ENCODE measurements around a stretch of chr10.

DNA sequence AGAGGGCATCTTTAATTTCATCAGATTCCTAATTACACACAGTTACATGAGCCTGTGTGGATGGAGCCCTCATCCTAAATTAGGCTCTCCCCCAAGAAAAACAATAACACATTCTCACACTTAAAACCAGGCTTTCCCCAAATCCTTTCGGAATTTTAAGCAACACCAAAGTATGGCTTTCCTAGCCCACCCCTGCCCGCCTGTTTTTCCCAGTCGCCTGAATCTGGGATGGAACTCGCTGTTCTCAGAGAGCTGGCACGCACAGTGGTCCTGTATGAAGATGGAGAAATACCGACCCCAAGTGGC lies 3.6 kb downstream of the TACR2 start:
- PRO-cap = no peak
- RAMPAGE, long total RNA = no peak

- PRO-cap = no peak
- RAMPAGE, long total RNA = no peak
Measured at GRCh38 chr10:69420938-69421137, 4.1 kb upstream of the TACR2 start.

DNA sequence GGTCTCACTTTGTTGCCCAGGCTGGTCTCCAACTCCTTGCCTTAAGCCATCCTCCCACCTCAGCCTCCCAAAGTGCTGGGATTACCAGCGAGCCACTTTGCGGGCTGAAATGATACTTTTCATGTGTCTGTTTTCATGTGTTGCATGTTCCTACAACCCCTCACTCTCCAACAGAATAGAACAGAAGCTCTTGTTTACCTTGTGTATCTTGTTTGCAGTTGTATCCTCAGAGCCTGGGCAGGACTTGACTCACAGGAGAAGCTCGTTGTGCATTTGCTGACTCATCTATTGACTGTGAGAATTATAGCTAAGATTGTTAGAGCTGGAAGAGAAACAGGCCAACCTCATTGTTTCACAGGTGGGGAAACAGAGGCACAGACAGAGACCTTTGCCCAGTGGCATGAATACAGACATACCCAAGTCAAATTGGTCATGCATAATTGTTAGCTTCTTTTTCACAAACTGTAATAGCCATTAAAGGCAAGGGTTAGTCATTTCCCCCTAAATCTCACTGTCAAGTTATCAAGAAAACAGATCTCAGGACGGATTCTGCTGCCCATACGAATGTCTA lies 4.6 kb upstream of the TSPAN15 start:
- PRO-cap = no peak
- RAMPAGE, long total RNA = no peak

DNA sequence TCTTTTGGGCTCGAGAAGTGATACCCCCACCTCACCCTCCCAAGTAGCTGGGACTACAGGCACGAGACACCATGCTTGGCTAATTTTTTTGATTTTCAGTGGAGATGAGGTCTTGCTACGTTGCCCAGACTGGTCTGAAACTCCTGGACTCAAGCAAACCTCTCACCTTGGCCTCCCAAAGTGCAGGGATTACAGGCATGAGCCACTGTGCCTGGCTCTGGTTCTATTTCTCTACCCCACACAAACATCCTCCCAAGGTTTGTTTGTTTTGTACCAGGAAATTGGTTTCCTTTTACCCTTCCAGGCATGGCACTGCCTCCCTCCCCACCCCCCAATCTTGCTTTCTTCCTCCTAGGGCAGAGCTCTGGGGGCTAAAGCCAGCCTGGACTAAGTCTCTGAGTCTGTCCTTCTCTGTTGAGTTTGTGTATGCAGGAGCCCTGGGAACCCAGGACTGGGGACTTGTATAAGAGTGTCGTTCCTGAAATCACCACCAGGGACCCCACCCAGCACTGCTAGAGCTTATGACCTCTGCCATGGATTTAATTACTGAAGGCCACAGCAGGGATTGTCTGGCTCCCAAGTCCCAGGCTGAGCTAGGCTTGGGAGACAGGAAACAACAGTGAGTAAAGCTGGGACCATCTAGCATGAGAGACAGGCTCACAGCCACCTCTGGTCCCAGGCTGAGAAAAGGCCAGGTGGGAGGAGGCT lies 1.6 kb upstream of the TSPAN15 start:
- PRO-cap = no peak
- RAMPAGE, long total RNA = no peak

- PRO-cap = no peak
- RAMPAGE, long total RNA = no peak
Measured at GRCh38 chr10:69472467-69473080, 21.3 kb downstream of the TSPAN15 start.

GRCh38 chr10:69474559-69475480 lies 23.6 kb downstream of the TSPAN15 start:
- PRO-cap = bidirectional peak, plus-strand start at chr10:69475348, minus-strand start at chr10:69475191
- RAMPAGE, long total RNA = no peak

DNA sequence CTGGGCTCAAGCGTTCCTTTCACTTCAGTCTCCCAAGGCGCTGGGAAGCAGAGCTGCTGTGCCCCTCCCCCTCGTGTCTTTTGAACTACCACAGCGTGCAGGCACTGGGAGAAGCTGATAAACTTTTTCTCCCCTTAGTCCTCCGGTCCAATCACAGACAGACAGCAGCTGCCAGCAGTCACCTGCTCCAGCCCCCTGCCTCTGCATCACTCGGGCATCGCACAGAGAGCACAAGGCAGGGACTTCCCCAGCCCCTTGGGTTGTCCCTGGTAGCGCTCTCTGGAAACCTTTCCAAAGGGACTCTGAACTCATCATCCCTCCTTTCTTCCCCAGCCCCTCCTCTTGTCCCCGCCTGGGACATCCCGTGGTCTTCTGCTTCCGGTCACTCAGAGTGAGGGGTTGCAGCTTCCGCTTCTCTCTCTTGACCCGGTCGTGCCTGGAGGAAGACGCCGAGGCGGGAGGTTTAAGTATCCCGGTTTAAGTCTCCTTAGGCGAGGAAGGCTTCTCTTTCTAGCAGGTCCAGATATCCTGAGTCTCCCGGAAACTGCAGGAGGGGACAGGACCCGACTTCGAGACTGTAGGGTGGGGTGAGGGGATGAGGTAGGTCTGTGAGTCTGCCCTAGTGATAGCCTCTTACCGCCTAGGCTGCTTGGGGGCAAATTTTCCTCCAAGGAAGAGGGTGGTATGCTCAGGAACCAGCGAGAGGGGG lies 1.5 kb upstream of the NEUROG3 start:
- PRO-cap = no peak
- RAMPAGE, long total RNA = no peak

DNA sequence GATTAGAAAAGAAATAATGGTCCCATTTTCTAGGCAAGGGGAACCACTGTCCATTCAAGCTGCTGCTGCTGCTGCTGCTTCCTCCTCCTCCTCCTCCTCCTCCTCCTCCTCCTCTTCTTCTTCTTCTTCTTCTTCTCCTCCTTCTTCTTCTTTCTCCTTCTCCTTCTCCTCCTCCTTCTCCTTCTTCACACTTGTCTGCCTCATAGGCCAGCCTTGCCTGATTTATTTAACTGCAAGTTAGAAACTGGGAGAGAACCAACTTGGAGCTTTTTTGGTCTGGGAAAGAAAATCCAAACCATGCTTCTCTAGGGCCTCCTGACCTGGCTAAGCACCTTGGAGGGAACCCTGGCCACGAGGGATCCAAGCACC lies 2.5 kb upstream of the NEUROG3 start:
- PRO-cap = no peak
- RAMPAGE, long total RNA = no peak

DNA sequence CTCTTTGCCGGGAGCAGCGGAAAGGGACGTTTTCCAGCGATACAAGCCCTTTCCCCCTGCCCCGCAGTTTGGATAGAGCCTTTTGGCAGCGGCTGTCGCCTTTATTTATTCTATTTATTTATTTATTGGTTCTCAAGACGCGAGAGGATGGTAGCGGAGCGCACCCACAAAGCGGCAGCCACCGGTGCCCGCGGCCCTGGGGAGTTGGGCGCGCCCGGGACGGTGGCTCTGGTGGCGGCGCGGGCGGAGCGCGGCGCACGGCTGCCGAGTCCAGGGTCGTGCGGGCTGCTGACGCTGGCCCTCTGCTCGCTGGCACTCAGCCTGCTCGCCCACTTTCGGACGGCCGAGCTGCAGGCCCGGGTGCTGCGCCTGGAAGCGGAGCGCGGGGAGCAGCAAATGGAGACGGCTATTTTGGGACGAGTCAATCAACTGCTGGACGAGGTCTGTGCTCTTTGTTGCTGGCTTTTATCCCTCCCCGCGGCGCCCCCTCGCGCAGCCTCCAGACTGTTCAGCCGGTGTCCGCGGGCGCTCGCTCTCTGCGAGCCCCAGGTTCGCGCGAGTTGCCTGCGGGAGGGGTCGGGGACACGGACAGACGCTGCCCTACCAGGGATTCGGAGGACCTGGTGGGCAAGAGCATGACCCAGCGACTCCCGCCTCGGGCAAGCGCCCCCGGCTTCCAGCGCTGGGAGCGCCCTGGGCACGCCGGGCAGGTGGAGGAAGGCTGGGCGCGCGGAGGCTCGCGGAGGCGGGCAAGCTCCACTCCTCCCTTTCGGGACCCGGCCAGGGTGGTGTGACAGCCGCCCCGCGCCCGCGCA lies 778 bp downstream of the COL13A1 start:
- PRO-cap = no peak
- RAMPAGE, long total RNA = no peak

- PRO-cap = bidirectional peak, plus-strand start at chr10:69866888, minus-strand start at chr10:69866752
- RAMPAGE, long total RNA = no peak
Measured at GRCh38 chr10:69866400-69867675, 65.1 kb downstream of the COL13A1 start.

GRCh38 chr10:70109189-70109813 lies 23.3 kb downstream of the AIFM2 start:
- PRO-cap = no peak
- RAMPAGE, long total RNA = no peak

GRCh38 chr10:70232963-70233253 lies 321 bp downstream of the PPA1 start:
- PRO-cap = no peak
- RAMPAGE, long total RNA = no peak

GRCh38 chr10:70272051-70272673 lies 11.6 kb downstream of the NPFFR1 start:
- PRO-cap = bidirectional peak, plus-strand start at chr10:70272446, minus-strand start at chr10:70272346
- RAMPAGE, long total RNA = no peak

DNA sequence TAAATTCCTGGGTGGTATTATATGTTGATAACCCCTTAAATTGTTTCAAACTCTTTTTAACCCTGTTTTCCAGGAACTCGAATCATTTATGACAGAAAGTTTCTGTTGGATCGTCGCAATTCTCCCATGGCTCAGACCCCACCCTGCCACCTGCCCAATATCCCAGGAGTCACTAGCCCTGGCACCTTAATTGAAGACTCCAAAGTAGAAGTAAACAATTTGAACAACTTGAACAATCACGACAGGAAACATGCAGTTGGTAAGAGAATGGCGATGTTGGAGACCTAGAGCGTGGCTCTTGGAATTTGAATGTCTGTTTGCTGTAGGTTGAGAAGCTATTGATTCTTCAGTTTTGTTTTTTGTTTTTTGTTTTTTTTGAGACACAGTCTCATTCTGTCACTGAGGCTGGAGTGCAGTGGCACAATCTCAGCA lies 15.9 kb downstream of the EIF4EBP2 start:
- PRO-cap = no peak
- RAMPAGE, long total RNA = no peak

GRCh38 chr10:70673076-70674330 lies 1.2 kb downstream of the ADAMTS14 start:
- PRO-cap = no peak
- RAMPAGE, long total RNA = no peak

DNA sequence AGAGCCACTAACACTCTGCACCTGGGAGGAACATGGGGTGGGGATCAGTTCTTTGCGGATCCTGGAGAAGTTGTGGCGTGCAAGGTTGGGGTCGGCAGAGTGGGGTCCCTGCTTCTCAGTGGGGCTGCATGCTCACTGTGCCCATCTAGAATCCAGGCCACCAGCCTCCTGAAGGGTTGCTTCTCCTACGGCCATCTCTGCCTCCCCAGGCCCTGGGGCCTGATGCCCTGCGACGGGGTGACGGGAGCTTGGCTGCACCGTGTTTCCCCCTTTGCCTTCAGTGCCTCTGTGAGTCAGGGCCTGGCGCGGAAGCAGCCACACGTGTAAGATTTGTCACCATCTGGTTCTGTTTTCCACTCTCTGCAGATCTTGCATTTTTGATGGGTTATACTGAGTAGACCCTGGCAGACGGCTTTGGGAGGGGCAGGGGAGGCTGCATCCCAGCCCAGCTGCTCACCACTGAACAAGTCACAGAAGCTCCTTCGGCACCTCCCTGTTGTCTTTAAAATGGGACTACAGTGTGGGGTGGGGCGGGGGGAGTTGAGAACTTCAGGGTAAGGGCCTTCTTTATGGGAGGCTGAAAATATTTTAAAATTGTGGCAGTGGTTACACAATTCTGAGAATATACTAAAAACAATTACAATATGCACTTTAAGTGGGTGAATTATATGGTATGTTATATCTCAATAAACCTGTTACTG lies 7.3 kb downstream of the ADAMTS14 start:
- PRO-cap = unidirectional peak, plus-strand start at position 407 of the sequence
- RAMPAGE, long total RNA = no peak

- PRO-cap = no peak
- RAMPAGE, long total RNA = no peak
Measured at GRCh38 chr10:70681787-70682082, 9.4 kb downstream of the ADAMTS14 start.

GRCh38 chr10:70761018-70761899 lies 23.9 kb downstream of the TBATA start:
- PRO-cap = no peak
- RAMPAGE, long total RNA = no peak

DNA sequence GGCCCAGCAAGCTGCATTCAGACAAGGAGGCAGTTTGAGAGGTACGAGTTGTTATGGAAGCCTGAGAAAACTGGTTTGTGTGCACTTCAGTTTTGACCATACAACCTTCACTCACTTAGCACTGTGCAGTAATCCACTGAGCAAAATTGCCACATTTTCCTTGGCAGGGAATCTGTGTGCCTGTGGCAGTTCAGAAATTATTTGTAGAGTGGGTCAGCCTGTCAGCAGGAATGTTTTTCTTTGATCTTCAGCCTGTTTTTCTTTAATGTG lies 20.1 kb downstream of the SGPL1 start:
- PRO-cap = no peak
- RAMPAGE, long total RNA = no peak

GRCh38 chr10:70885806-70886353 lies 2.5 kb downstream of the PCBD1 start:
- PRO-cap = no peak
- RAMPAGE, long total RNA = no peak

All from urinary bladder (tissue), 3 donors.